A172 (cell line): ENCODE results near the gene SRGAP3.

DNA sequence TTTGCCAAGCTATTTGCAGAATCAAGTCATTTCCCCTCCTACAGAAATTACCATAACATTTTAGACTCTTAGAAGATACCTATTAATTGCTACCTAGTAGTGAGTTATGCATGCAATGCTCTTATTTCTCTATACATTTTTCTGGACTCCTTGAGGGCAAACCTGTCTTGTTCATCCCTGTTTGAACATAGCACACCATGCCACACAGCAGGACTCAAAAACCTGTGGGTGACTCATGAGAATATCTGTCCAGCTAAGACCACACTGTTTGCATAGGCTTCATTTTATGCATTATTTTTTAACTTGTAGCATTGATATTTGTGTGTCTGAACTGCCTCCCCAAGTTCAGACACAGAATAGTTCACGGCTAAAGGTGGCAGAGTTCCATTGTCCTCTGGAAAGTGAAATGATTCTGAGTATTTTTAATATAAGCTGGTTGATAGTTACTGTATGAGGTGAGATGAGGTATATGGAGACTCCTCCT, 1.8 kb downstream of the LMCD1 start:
- RAMPAGE, long total RNA, result no peak

GRCh38 chr3:8561554-8561880, 59.9 kb downstream of the LMCD1 start:
- RAMPAGE, long total RNA, result no peak

DNA sequence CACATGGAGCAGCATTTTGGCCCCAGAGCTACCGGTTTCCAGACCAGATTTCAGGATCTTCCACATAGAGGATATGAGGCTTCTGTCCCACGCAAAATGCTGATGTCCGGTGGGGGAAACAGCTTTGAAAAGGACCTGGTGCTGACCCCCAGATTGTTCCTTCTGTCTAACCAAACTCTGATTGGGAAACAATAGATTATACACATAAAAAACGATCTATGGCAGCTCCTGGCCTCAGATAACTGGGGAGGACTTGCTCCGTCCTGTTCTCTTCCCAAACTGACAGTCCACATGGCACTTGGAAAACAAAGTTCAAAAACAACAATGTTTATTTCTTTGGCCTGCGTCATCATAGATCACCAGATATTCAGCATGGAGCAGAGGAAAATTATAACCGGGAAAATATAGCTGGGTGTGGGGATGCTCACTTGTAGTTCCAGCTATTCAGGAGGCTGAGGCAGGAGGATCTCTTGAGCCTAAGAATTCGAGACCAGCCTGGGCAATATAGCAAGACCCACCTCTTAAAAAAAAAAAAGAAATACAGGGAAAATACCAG, 63.8 kb downstream of the SSUH2 start:
- RAMPAGE, long total RNA, result no peak

- RAMPAGE, long total RNA, result no peak
These were observed 15.1 kb downstream of the SSUH2 start for GRCh38 chr3:8629454-8629999.

GRCh38 chr3:8677285-8678101, 32.9 kb upstream of the SSUH2 start:
- RAMPAGE, long total RNA, result no peak

GRCh38 chr3:8981567-8982107, 18.4 kb upstream of the RAD18 start:
- RAMPAGE, long total RNA, result no peak

DNA sequence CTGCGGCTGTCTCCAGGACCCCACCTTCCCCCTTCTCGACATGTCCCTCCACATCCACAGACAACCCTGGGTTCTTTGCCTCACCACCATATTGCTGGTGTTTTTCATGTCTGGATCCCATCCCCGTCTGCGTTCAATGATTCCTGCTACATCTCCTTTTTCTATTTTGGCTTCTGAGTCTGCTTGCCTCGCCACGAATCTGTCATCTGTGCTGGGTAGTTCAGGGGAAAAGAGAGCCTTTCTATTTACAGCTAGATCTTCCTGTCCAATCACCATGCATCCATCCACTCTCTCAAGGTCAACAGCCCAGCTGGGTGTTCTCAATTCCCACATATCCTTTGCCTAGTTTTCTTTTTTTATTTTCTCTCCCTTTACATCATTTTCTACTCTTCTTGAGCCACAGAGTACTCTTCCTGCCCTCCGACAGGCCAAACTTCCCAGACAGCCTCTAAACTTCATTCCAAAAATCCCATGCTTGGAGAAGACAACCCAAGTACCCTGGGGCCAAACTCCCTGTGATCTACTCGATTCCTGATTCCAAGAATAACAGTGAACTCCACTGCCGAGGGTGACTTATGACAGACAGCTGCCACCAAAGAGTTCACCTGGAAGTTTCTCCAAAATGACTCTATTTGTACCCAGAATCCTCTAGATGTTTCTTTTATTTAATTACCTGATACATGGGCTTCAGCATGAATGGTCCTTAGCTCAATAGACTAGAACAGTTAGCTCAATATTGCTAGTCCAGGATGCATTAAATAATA, 104.9 kb upstream of the RAD18 start:
- RAMPAGE, long total RNA, result no peak

DNA sequence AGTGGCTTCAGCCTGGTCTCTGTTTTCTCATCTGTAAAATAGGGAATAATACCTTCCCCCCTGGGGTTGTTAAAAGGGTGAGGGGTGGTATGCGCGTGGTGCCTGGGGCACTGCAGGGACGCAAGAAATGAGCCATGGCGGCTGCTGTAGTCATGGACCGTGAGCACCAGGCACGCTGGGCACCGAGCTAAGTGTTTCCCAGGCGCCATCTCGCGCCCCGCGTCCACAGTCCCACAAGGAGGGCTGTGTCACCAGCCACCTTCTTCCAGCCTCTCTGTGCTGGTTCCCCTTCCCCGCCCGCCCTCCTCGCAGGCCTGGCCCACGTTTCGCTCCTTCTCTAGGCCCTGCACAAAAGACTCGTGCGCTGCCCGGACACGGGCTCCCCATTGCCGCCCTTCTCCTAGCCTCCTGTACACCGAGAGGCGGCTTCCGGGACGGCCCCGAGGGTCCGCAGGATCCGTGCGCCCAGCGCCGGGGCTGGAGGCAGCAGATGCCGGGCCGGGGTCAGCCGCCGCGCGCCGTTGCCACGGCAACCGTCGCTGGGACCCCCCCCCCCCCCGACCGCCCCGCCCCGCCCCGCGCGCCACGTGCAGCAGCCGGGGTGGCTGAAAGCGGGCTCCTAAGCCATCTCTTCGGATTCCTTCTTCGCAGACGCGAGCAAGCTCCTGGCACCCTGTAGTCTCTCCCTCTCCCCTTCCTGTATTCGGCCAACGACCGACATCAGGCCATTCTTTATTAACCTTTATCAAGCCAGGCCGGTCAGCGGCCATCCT, 113.4 kb downstream of the SRGAP3 start:
- RAMPAGE, long total RNA, result no peak

DNA sequence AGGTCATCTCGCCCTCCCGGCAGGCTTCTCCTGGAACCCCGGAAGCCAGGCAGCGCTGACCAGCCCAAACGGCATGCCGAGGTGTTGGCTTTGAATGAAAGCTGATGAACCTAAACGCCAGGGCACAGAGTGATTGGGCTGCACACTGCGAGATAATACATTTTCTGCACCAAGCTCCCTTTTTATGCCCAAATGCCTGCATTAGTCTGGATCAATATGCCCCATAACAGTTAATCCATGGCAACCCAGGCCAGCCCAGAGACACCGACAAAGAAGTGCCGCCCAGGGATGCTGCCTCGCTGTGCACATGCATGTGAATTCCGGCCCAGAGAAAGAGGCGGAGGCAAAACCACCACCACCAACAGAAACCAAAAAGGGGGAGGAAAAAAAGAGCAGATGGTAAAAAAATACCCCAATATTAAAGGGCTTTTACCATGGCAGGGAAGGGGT, 1.3 kb downstream of the SRGAP3 start:
- RAMPAGE, long total RNA, result no peak

GRCh38 chr3:9249273-9249868, at the start of gene SRGAP3:
Gene SRGAP3, minus strand, starts transcription at chr3:9249646.
- RAMPAGE, long total RNA, result no peak

DNA sequence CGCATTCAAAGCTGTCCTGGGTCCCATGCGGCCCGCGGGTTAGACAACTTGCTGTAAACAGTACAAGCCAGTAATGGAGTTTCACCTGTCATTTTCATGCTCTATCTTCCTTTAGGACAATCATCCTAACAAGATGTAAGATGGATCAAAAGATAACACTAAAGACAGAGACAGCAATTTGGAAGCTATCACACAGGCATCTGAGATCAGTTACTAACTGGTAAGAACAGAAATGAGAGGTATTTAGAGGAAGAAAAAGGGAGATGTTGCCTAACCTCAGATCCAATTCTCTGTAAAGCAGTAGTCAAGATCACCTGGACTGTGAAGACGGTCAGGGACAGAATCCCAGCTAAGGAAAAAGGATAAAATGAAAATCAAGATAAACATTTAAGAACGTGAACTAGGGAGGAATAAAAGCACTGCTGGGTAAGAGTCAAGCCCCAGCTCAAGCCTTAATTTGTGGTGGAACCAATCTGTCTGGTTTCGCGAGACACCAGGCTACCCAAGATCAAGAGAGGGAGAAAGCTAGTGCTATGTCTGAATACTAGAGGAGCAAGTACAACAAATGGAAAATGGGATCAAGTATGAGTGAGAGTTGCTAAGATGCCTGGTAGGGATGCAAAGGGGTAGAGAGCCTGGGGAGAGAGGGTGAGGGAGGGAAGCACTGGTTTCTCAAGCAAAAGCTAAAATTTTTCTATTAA, 2.0 kb upstream of the SETD5 start:
- RAMPAGE, long total RNA, result no peak

GRCh38 chr3:9470545-9471676, 73.5 kb downstream of the SETD5 start:
- RAMPAGE, long total RNA, result no peak

GRCh38 chr3:9748721-9748920, 1.1 kb upstream of the OGG1 start:
- RAMPAGE, long total RNA, result no peak

GRCh38 chr3:9762816-9763336, 6.9 kb downstream of the CAMK1 start:
- RAMPAGE, long total RNA, result no peak

DNA sequence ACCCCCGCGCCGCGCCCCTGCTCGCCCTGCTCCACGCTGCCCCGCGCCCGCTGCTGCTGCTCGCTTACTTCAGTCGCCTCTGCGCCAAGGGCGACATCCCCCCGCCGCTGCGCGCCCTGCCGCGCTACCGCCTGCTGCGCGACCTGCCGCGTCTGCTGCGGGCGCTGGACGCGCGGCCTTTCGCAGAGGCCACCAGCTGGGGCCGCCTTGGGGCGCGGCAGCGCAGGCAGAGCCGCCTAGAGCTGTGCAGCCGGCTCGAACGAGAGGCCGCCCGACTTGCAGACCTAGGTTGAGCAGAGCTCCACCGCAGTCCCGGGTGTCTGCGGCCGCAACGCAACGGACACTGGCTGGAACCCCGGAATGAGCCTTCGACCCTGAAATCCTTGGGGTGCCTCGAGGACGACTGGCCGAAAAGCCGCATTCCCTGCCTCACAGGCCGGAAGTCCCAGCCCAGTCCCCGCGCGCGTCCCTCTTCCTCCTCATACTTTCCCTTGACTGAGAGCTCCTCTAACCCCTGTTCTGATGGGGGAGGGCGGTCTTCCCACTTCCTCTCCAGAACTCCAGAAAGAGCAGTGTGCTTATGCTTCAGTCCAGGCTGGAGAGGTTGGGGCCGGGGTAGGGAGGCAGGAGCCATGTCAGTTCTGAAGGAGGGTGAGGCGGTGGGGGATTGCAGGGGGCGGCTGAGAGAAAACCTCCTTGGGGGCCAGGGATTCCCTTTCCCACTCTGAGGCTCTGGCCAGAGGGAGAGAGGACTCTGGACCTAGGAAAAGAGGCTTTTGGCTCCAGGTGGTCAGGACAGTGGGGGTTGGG, 1.2 kb upstream of the IL17RC start:
- RAMPAGE, long total RNA, result no peak

GRCh38 chr3:9916325-9916826, 522 bp upstream of the IL17RC start:
- RAMPAGE, long total RNA, result no peak

- RAMPAGE, long total RNA, result no peak
These were observed 480 bp downstream of the CRELD1 start for GRCh38 chr3:9934182-9934446.

DNA sequence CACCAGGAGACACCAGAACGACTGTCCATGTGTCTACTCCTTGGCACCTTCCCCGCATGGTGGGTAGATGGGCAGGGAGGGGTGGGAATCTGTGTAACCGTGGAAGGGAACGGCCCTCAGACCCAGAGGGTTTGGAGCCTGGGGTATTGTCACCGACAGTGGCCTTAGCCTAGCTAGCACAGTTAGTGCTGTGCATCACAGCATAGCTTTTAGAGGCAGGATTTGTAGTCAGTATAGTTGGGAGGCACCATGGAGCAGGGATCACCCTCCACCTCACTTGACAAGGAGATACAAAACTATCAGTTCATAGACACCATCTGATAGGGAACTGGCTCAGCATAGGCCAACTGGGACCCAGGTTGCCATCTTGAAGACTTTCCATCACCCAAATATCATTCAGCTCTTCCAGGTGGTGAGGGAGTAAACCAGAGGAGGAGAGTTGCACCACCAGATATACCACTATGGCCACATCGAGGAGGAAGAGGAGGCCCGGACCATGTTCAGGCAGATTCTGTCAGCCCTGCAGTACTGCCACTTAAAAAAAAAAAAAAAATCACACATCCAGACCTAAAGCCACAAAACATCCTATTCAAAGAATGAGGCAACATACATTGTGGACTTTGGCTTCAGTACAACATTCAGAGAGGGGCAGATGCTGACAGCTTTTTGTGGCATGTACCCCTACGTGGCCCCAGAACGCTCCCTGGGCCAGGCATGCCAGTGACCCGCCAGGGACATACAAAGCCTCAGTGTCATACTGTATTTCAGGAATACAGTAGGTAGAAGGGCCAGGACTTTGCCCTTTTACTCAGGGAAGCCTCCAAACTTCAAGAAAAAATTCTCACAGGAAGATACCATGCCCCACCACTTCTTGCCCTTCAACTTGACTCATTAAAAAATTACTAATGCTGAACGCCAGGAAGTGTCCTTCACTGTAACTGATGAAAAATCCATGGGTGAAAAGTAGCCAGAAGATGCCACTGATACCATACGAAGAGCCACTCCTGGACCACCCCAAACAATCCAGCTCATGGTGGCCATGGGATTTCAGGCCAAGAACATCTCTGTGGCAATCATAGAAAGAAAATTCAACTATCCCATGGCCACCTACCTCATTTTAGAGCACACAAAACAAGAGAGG, 18.4 kb upstream of the EMC3 start:
- RAMPAGE, long total RNA, result no peak

GRCh38 chr3:10228594-10228929, 19.7 kb upstream of the TATDN2 start:
- RAMPAGE, long total RNA, result no peak

DNA sequence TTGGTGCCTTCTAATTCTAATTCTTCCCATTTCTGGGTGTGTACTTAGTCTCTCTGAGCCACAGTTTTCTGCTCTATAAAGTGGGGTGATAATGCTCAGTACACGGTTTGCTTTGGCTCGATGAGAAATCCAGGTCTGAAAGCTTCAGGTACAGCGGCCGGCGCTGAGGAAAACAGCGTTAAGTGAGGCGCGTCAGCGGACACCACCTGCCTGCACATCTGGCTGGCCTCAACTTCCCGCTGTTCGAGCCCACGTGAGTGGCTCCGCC, 287 bp upstream of the TATDN2 start:
- RAMPAGE, long total RNA, result no peak